ENCODE data around the gene MIOX.

GRCh38 chr22:50462800-50463655 is 11.8 kb downstream of the SBF1 start:
- PRO-cap, result no peak

GRCh38 chr22:50486555-50487348 is at the start of gene MIOX:
Gene MIOX (plus strand): TSS chr22:50486859.
- PRO-cap, result no peak

- PRO-cap, result no peak
Measured at GRCh38 chr22:50506587-50507285, 766 bp downstream of the LMF2 start.

DNA sequence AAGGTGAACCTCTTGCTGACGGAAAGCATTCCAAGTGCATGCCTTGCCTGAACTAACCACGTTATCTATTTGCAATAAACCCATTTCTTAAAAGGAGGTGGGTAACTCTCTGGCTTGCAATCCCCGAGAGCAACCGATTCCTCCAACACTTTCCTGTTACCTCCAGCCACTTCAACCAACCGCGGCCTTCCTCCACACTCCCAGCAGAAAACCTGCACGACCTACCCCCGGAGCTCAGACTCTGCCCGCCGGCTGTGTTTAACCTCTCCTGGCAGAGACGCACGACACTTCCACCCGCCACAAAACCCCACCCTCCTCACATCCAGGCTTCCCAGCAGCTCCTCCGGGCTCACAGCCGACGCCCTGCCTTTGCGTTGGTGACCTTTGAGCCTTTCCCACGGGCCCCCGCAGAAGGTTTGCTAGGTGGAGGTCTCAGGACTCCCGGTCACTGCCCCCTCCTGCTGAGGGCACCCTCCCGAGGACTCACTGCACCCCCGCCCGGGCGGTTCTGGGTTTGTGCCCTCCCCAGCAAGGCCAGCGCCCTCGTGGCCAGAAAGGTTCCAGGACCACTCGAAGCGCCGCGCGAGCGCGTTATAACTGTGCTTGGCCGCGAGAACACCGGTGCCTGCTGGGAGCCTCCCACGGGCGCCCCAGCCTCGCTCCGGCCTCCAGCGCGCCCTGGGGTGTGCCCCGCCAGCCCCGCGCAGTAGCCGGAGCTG is 554 bp downstream of the SCO2 start:
- PRO-cap, result no peak

GRCh38 chr22:50525914-50526761 is 740 bp upstream of the SCO2 start:
- PRO-cap, result bidirectional peak, plus-strand start at chr22:50526205, minus-strand start at chr22:50526143

GRCh38 chr22:50612344-50613063 is 11.9 kb downstream of the MAPK8IP2 start:
- PRO-cap, result no peak

DNA sequence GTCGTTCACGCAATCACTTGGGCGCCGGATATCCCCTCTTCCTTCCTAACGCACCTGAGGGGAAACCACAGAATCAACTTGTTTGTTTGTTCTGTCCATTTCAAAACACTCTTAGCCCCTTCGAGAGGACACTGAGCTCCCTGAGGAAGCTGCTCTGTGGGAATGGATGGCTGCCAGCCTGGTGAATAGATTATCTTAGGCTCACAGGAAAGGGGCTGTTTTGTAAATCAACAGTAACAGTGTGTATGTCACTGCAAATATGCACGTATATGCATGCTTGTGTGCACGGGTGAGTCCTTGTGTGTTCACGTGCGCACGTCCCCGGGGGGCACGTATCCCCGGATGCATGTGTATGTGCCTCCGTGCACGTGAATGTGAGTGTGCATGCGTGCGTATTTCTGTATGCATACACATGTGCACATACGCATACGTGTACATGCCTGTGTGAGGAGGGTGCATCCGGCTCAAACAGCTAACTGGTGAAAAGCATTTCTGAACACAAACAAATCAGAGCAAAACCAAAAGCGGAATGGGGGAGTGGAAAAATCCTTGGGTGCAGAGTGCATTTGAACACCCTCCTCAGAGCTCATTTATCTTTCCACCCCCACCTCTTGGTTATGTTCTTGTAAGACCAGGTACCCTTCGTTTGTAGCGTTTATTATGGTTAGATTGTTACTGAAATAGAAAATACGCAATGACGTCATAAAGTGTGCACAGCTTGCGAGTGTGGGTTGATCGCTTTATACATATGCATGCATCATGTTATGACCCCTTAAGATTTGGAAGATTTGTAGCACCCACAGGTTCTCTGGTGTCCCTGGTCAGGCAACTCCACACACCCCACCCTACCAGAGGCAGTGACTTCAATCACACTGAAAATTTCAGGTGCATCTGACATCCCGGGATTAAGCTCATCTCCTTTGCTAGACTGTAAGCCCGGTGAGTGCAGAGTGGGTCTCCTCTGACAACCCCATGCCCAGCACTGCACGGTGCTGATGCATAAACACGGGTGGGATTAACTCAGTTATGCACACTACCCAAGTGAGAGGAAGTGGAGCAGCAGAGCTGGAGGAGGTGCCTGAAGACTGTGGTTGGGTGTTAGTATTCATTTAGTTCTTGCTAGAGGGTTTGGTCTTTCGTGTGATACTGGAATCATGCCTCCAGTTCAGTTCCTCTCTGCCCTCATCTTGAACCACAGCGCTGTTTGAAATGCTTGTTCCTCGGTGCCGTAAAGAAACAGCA is 6.9 kb downstream of the ARSA start:
- PRO-cap, result no peak

DNA sequence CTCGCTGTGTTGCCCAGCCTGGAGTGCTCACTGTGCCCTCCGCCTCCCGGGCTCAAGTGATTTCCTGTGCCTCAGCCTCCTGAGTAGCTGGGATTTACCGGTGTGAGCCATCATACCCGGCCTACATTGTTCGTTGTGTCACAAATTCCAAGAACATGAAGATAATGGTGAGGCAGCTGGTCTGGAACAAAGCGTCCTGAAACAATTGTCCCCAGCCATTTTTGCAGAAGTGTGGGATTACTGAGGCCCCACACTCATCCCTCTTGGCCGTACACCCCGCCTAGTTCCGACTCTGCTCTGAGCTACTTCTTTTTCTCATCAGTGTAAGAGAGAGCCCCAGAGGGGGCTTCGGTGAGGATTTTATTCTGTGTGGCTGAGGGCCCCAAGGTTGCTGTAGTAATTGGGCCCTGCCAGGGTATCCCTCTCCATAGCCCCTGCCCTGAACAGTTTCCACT is 13.0 kb upstream of the ARSA start:
- PRO-cap, result no peak

Data from parotid gland (tissue), 1 donor.